MCF 10A (cell line): ENCODE measurements around a stretch of chr10.

- PRO-cap: no peak
- RRBS: no CpG with 5 or more reads among the region's 7 CpGs
Observed at GRCh38 chr10:1200133-1200499, 143.9 kb downstream of the WDR37 start.

GRCh38 chr10:1420427-1421403, 316.6 kb downstream of the ADARB2 start:
- PRO-cap: no peak
- RRBS: 14% methylated on average over 2 of the region's 28 CpGs

DNA sequence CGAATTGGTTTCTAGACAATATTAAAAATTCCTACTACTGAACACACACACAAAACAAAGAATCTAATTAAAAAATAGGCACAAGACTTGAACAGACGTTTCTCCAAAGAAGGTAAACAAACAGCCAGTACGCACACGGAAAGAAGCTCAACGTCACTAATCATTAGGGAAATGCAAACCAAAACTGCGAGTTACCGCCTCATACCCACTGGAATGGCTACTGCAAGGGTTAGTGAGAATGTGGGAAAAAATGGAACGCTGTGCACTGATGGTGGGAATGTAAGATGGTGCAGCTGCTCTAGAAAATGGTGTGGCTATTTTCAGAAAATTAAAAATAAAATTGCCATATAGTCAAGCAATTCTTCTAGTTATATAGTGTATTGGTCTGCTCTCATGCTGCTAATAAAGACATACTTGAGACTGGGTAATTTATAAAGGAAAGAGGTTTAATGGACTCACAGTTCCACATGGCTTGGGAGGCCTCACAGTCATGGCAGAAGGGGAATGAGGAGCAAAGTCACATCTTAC, 283.7 kb downstream of the ADARB2 start:
- PRO-cap: no peak
- RRBS: no CpG with 5 or more reads among the region's 8 CpGs

DNA sequence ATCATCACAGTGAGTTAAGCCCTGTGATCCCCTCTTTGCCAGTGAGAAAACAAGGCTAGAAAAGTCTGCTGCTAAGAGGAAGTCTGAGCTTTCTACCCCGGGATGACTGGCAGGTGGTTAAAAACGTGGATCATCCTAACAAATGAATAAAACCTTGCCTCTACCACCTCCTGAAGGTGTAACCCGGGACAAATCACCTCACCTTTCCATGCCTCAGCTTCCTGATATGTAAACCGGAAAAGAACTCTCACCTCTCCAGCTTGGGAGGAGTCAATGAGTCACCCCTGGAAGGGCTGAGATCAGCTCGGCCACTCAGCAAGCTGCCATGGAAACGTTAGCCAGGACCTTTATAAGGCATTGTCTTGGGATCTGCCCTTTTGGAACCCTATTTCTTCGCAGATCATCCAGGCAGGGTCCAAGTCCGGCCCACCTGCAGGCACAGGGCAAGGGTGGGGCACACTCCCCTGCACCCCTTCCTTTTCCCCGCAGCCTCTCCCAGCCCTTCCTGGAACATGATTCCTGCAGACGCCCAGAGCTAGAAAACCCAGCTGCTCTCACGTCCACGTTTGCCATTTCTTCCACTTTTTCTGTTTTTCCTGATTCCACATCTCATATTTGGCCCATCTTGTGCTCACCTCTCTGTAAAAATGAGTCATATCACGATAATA, 81.6 kb upstream of the PFKP start:
- PRO-cap: bidirectional peak, plus-strand start at position 296 of the sequence, minus-strand start at position 248 of the sequence
- RRBS: 24% methylated on average over 3 of the region's 13 CpGs

DNA sequence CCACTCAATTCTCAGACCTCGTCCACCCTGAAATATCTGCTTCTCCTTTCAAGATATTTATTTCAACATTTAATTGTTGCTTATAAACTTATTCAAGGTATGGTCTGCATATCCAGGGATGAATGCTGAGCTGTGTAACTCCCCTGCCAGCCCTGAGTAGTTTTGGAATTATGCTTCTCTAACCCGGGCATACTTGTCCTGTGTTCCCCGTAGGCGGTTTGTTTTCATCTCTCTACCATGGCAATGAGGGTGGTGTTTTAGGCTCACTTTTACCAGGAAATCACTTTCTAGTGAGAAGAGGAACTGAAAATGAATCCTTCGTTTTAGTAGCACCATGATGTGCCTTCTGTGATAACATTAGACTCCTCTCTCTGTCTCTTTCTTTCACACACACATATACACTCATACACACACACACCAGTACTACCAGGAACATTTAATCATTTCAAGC, 31.3 kb upstream of the PFKP start:
- PRO-cap: no peak
- RRBS: no CpG with 5 or more reads among the region's 5 CpGs

- PRO-cap: no peak
- RRBS: no CpG with 5 or more reads among the region's 11 CpGs
Observed at GRCh38 chr10:3065438-3066052, 1.8 kb upstream of the PFKP start.

- PRO-cap: no peak
- RRBS: no CpG with 5 or more reads among the region's 16 CpGs
Observed at GRCh38 chr10:3071210-3072245, 4.2 kb downstream of the PFKP start.

- PRO-cap: no peak
- RRBS: 84% methylated on average over 4 of the region's 25 CpGs
Observed at GRCh38 chr10:3079455-3080270, 12.3 kb downstream of the PFKP start.

DNA sequence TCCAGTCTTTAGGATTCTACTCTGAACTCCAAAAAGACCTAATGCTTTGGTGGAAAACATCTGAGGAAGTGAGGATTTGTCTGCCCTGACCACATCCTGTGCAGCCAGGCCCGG, 3.7 kb downstream of the KLF6 start:
- PRO-cap: bidirectional peak, plus-strand start outside the sequence, minus-strand start at position 70 of the sequence
- RRBS: 0% methylated on average over 1 of the region's 1 CpG

DNA sequence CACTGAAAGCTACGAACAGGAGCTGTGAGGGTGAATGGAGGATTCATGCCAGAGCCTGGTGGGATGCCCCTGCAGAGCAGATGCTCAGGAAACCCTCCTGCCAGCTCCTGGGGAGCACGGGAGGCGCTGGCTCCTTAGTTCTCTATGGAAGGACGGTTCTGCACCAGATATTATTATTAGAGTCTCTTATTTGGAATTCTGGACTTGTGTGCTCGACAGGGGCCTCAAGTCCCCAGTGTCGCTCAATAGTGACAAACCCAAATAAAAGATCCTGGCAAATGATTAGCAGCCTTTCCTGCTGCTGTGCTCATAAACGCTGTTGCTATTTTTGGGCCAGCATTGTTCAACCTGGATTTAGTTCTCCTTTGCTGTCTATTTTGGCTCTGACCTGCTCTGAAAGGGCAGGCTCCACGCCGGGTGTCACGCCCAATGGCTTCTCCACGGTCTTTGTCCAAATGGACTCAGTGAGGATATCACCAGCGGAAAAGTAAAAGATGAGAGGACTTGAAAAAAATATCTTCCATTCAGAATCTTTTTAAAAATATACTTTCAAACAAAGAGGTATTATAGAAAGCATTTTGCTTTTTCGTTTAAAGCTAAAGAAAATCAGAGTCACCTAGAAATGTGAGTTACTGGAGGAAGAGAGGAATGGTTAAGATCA, 23.1 kb upstream of the KLF6 start:
- PRO-cap: no peak
- RRBS: no CpG with 5 or more reads among the region's 13 CpGs

GRCh38 chr10:3828346-3829411, 43.7 kb upstream of the KLF6 start:
- PRO-cap: bidirectional peak, plus-strand start at chr10:3828610, minus-strand start at chr10:3828577; bidirectional peak, plus-strand start at chr10:3829037, minus-strand start at chr10:3828949
- RRBS: no CpG with 5 or more reads among the region's 16 CpGs

- PRO-cap: no peak
- RRBS: no CpG with 5 or more reads among the region's 3 CpGs
Observed at GRCh38 chr10:3866401-3866785, 81.4 kb upstream of the KLF6 start.

GRCh38 chr10:3868256-3868631, 83.2 kb upstream of the KLF6 start:
- PRO-cap: no peak
- RRBS: no CpG with 5 or more reads among the region's 6 CpGs

- PRO-cap: no peak
- RRBS: no CpG with 5 or more reads among the region's 3 CpGs
Observed at GRCh38 chr10:3875438-3876120, 90.6 kb upstream of the KLF6 start.

DNA sequence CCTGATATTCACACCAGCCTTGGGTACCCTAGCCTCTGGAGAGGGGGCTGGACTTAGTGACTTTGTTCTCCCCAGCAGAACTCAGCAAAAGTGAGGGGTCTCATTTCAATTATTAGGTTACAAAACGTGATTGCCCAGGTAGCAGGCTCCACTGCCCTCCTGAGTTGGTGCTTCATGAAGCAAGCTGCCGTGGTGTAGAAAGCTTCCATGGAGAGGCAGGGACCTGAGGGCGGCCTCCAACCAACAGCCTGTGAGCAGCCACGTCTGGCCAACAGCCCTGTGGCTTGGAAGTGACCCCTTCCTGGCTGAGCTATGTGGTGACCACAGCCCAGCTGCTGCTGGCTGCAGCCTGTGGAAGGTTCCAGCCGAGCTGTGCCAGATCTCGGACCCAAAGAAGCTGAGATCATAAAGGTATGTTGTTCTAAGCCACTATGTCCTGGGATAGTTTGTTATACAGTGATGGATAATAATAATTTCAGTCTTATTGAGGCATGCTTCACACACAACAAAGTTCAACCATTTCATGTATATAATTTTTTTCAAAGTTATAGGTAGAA, 122.5 kb upstream of the KLF6 start:
- PRO-cap: no peak
- RRBS: no CpG with 5 or more reads among the region's 6 CpGs

DNA sequence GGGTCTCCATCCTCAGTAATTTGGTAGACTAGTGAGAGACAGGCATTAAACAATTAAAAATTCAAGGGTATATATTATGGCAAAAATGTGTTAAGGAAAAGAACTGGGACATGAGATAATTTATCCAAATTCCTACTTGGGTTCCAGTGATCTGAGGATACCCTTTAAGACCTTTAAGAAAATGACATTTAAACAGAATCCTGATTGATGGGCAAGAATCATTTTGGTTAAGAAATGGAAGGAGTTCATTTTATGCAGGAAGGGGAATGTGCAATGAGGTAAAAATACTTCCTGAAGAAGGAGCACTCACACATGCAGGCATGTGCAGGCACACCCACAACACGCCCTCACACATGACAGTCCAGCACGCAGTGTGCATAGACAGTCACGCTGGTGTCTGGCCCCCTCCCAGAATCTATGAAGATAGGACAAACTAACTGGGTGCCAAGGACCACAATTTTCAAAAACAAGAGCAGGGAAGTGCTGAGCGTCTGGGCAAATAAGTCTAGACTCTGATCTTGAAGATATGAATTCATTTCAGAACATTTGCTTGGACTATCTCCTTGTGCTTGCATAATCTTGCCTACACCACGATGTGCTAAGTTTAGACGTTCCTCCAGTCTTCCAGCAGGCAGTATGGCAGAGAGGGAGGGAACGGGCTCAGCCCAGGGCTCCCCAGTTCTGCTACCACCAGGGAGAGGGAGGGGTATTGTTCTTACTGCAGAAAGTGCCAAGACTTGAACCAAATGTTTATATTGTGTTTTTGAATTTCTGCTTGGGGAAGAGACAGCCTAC, 276.4 kb upstream of the KLF6 start:
- PRO-cap: no peak
- RRBS: no CpG with 5 or more reads among the region's 7 CpGs

DNA sequence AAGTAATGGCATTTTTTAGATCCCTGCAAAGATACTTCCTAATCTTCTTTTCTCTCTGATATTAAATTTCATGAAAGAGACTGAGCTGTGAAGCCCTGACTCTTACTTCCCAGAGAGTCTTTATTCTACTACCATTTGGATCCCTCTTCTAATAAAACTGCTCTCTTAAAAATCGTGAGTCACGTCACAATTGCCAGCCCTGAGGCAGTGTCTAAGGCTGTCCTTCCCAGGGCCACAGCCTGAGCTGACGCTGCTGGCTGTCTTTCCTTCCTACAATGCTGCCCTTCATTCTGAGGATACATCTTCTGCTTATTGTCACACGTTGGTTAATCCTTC, 283.2 kb upstream of the KLF6 start:
- PRO-cap: no peak
- RRBS: no CpG with 5 or more reads among the region's 4 CpGs

GRCh38 chr10:4242322-4243085, 457.5 kb upstream of the KLF6 start:
- PRO-cap: no peak
- RRBS: no CpG with 5 or more reads among the region's 4 CpGs

GRCh38 chr10:4331148-4331375, 494.9 kb upstream of the AKR1E2 start:
- PRO-cap: no peak
- RRBS: no CpG with 5 or more reads among the region's 2 CpGs

DNA sequence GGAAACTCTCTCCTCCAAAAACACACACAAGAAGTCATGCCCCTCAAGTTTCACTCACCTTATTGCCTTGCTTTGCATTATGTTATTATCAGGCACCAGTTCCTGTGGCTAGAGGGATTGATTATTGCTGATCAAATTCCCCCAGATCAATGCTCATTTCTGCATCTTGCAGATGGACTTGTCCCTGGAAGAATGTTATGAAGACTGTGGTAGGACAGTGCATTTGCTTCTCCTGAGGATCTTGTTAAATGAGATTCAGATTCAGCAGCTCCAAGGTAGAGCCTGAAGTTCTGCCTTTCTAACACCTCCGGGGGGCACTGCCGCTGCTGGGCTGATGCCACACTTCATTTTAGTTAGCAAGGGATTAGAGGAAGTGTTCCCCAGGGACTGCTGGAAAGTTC, 434.5 kb upstream of the AKR1E2 start:
- PRO-cap: no peak
- RRBS: no CpG with 5 or more reads among the region's 2 CpGs